Hair follicle dermal papilla cell (primary cell): Measurements from ENCODE around the genes UNC5C, ADH1B and ADH1C.

- CAGE, long polyA plus RNA, result no peak
Observed at GRCh38 chr4:88757719-88758191, 60.1 kb upstream of the NAP1L5 start.

GRCh38 chr4:88802587-88802874, 104.9 kb upstream of the NAP1L5 start:
- CAGE, long polyA plus RNA, result no peak

GRCh38 chr4:89274173-89275197, 33.1 kb downstream of the GPRIN3 start:
- CAGE, long polyA plus RNA, result no peak

GRCh38 chr4:89549796-89550090, 242.1 kb upstream of the GPRIN3 start:
- CAGE, long polyA plus RNA, result no peak

GRCh38 chr4:89889231-89889712, 5.4 kb upstream of the MMRN1 start:
- CAGE, long polyA plus RNA, result no peak

DNA sequence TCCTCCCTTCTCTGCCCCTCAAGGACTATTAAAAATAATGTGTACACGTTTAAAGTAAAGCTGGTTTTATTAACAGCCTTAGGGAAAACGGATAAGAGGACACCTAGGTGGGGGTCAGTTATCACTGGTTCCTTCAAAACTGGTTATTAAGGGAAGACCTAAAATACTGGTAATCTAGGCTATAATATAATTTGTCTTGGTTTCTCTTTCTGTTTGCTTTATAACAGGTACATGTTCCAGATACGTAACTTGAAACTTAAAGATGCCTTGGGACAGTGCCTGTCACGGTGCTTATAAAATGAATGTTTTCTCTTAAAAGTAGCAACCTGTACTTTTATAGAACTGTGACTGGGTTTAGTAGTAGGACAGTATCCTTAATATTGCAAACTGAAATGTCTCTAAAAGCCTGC, 1.9 kb downstream of the CCSER1 start:
- CAGE, long polyA plus RNA, result no peak

DNA sequence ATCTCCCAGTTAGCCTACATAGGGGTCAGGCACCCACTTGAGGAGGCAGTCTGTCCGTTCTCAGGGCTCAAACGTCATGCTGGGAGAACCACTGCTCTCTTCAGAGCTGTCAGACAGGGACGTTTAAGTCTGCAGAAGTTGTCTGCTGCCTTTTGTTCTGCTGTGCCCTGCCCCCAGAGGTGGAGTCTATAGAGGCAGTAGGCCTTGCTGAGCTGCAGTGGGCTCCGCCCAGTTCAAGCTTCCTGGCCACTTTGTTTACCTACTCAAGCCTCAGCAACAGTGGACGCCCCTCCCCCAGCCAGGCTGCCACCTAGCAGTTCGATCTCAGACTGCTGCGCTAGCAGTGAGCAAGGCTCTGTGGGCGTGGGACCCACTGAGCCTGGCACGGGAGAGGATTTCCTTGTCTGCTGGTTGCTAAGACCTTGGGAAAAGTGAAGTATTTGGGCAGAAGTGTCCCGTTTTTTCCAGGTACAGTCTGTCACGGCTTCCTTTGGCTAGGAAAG, 59.7 kb upstream of the SMARCAD1 start:
- CAGE, long polyA plus RNA, result no peak

DNA sequence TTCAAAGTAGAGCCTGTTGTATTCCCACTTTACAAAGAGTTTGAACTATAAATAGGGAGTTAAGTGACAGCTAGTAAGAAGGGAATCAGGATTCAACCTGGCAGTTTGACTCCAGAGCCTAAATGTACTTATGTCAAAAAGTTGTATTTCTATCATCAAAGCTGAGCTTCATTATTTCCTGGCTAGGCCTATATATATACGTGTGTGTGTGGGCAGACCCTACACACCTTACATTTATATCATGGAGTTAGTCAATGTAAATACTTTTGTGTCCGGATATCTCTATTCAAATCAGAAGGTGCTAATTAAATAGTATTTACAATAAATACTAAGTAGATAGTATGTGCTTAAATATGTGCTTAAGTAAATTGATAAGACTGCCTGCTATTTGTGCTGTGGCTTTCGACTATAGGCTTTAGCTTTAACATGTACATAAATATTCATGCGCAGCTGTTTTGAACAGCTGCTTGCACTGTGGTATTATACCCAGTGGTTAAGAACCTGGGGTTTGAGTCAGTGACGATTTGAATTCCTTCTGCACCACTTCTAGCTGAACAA, 37.4 kb downstream of the HPGDS start:
- CAGE, long polyA plus RNA, result no peak

GRCh38 chr4:94520867-94521655, 69.3 kb downstream of the PDLIM5 start:
- CAGE, long polyA plus RNA, result no peak

DNA sequence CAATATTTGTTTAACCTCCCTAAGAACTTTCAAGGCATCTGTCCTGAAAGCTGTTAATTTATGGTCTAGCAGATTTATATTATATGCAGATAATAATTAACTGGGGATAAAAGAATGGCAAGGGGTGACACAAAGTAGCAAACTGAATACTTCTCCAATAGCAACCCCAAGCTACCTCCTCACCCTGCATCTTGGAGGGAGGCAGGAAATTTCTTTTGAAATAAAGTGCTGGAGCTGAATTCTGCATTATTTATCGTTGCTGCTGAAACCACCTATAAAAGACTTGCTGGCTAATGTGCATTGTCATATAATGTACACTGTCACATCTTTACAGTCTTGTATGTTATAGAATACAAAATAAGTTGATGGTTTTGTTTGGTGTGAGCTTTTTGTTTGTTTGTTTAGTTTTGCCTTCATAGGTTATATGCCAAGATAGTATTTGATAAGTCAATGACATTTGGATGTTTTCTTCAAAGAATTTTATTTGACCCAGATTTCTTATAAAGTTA, 91.5 kb upstream of the BMPR1B start:
- CAGE, long polyA plus RNA, result no peak

GRCh38 chr4:95091159-95091783, 333.5 kb downstream of the BMPR1B start:
- CAGE, long polyA plus RNA, result no peak

- CAGE, long polyA plus RNA, result no peak
Observed at GRCh38 chr4:95255784-95256130, 293.0 kb downstream of the UNC5C start.

GRCh38 chr4:95537172-95537449, 11.7 kb downstream of the UNC5C start:
- CAGE, long polyA plus RNA, result no peak

GRCh38 chr4:95548605-95549800, at the start of gene UNC5C:
UNC5C (minus strand) TSS chr4:95548973.
- CAGE, long polyA plus RNA, result no peak

GRCh38 chr4:98232174-98232794, 28.9 kb upstream of the RAP1GDS1 start:
- CAGE, long polyA plus RNA, result no peak

GRCh38 chr4:98259464-98259798, 1.8 kb upstream of the RAP1GDS1 start:
- CAGE, long polyA plus RNA, result no peak

GRCh38 chr4:98602517-98602954, 55.9 kb downstream of the TSPAN5 start:
- CAGE, long polyA plus RNA, result no peak

DNA sequence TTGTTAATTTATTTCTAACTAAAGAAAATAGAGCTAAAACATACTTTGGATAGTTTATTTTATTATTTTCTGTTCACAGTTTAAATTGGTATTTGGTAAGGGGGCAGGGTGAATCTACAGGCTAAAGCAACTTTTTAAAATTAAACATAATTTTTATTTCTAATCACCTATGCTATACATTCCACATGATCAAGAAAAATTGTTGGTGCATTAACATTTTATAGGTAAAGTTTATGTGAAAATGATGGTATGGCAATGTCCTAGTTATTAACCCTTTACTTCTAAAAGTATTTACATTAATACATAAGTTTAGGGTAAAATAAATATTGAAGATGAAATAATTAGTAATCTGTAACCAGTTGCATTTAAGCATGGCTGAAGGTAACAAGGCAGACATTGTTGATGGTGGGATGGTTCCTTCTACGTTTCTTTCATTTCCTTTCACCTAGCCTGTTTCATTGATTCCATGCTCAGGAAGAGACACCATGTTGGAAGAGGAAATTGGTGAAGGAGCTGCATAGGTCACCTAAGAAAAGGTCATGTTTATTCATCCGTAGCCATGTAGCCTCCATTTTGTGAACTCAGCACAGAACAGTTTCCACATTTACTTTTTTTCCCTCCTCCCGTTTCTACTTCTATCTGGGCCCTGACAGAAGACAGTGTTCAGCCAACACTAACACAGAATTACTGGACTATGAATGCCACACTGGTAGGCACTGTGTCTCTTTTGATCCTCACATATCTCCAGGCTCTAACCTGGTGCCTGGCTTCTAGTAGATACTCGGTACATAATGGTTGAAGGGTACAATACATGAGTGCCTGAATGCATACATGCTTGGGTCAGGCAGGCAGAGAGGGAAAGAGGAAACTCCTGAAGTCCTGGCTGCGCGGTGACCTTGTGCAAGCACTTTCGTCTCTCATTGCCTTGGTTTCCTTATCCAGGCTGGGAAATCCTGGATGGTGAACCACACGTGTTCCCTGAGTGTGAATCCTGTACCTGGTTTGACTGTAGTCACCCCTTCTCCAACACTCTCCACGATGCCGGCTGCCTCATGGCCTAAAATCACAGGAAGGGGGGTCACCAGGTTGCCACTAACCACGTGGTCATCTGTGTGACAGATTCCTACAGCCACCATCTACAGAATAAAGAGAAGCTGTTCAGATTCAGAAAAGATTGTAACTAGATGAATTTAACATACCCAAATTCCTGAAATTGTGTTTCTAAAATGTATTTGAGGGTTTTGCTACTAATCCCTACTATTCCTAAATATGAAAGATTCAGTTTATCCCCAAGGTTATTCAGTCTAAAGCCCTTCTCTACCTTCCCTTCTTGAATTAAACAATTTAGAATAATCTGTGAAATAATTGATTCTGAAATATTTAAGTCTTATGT, 3.7 kb downstream of the ADH1B start:
- CAGE, long polyA plus RNA, result no peak

DNA sequence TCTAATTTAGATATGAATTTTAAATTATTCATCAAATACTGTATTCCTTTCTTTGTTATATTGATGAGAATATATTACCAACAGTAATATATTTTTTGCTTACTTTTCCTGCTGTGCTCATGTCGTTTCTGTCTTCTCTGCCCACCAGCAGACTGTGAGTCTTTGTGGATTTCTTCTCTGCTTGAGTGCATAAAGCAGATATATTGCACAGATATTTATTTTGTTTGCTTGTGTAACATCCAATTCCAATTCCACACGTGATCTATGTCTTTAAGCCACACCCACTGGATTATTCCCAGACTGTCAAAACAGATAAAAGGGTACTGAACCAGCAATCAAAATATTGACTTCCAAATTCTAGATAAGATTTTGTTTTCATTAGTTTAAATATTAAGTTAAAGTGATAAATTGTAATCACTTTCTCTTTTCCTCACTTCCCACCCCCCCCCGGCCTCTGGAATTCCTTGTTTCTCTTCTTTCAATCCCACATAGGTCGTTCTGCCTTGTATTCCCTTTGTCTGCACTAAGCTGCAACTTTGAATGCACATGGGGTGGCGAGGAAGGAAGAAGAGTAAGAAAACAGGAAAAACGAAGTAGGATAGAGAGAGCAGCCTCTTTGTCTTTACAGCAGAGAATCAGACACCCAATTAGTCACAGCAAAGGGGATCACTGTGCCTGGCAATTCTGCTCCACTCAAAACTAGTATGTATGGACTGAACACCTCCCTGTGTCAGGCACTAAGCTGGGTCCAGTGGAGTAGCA, at the start of gene ADH1B:
ADH1B (minus strand) TSS at position 191 of the 762 bp plus-strand sequence.
- CAGE, long polyA plus RNA, result no peak

GRCh38 chr4:99352622-99353600, at the start of gene ADH1C:
ADH1C (minus strand) TSS chr4:99352746.
- CAGE, long polyA plus RNA, result no peak